ENCODE measurements around the genes CCT2, LRRC10 and BEST3.

DNA sequence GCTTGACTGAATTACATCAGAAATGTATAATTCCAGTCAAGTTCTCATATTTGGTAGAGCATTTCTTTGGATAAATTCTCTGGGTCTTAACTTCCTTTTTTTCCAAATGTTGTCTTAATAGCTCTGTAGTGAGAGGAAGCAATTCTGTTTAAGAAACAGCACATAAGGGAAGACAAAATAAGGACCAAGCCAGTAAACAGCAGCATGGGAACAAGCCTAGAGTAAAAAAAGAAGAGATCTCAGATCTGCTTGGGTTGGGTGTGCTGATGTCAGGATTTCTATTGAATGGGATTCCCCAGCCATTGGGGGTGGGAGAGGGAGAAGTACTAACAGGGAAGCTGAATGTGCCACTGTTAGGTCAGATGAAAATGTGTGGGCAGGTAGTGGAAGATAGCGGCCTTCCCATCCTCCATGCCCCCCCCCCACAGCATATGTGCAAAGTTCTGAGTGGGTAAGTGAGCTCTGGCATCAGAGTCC, 14.1 kb upstream of the DYRK2 start:
- RRBS, result no CpG with 5 or more reads among the region's 1 CpG

GRCh38 chr12:67659114-67659313, 10.5 kb downstream of the DYRK2 start:
- RRBS, result no CpG with 5 or more reads among the region's 2 CpGs

- RRBS, result no CpG with 5 or more reads among the region's 1 CpG
Measured at GRCh38 chr12:68234260-68234521, 8.6 kb upstream of the IL26 start.

- RRBS, result 3% methylated on average over 26 of the region's 65 CpGs
Measured at GRCh38 chr12:68611078-68611519, 400 bp downstream of the RAP1B start.

- RRBS, result no CpG with 5 or more reads among the region's 7 CpGs
Measured at GRCh38 chr12:68648533-68649093, 37.9 kb downstream of the RAP1B start.

DNA sequence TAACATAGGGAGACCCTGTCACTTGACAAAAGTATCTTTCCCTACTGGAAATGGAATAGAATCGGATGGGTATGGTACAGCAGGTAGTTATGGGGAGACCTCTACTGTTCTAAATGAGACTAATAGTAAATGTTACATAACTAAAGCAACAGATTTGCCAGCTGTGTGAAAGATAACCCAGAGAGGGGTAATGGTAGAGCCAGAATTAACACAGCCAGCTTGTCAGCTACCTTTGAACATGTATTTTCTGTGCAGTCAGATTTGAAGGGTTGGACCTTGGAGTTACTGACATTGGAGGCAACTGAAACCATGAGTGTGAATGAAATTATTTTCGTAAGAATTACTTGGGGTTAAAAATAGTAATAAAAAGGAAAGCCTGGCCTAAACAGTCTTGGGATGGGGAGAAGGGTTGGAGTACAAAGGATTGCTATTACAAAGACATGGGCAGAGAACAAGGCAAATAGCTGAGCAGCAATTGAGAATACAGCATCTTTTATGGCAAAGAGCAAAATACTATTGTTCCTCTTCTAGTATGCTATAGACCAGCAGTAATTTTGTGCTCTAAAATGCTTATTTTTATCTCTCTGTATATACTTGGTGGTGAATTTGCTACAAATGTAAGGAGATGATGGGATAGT, 21.6 kb upstream of the NUP107 start:
- RRBS, result no CpG with 5 or more reads among the region's 2 CpGs

DNA sequence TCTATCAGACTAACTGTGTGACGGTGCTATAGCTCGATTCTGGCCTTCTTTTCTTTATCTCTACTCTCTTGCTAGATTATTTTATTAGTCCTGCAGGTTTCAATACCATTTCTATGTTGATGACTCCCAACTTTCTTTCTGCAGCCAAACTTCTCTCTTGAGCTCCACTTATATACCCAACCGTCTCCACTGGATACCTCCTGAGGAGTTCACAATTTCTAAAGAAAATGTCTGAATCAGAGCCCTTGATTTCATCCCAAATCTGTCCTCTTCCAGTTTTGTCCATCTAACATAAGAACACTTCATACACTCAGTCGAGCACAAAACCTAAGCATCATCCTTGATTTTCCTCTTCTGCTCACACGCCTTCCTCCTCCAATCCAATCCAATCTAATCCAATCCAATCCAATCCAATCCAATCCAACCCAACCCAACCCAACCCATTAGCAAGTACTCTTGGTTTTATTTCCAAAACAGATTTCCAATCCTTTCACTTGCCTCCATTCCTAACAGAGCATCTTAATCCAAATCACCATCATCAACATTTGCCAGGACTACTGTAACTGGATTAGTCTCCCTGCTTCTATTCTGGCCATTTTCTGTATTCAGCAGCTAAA, 14.6 kb downstream of the CPM start:
- RRBS, result no CpG with 5 or more reads among the region's 5 CpGs

- RRBS, result no CpG with 5 or more reads among the region's 13 CpGs
Measured at GRCh38 chr12:69006948-69008310, 74.5 kb upstream of the CPM start.

GRCh38 chr12:69068372-69068999, 135.5 kb upstream of the CPM start:
- RRBS, result no CpG with 5 or more reads among the region's 3 CpGs

GRCh38 chr12:69159847-69160137, 79.6 kb upstream of the CPSF6 start:
- RRBS, result no CpG with 5 or more reads among the region's 4 CpGs

DNA sequence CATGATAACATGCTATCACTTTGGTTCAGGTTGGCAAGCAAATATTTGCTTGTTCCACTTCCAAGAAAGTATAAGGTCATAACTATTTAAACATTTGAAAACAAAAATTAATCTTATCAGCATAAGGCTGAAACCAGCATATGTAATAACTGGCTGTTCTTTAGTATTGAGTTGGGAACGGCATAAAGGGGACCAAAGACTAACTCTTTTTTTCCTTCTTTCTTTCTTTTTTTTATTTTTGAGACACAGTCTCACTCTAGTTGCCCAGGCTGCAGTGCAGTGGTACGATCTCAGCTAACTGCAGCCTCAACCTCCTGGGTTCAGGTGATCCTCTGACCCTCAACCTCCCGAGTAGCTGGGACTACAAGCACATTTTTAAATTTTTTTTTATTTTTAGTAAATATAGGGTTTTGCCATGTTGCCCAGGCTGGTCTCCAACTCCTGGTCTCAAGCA, 2.3 kb upstream of the LYZ start:
- RRBS, result no CpG with 5 or more reads among the region's 3 CpGs

DNA sequence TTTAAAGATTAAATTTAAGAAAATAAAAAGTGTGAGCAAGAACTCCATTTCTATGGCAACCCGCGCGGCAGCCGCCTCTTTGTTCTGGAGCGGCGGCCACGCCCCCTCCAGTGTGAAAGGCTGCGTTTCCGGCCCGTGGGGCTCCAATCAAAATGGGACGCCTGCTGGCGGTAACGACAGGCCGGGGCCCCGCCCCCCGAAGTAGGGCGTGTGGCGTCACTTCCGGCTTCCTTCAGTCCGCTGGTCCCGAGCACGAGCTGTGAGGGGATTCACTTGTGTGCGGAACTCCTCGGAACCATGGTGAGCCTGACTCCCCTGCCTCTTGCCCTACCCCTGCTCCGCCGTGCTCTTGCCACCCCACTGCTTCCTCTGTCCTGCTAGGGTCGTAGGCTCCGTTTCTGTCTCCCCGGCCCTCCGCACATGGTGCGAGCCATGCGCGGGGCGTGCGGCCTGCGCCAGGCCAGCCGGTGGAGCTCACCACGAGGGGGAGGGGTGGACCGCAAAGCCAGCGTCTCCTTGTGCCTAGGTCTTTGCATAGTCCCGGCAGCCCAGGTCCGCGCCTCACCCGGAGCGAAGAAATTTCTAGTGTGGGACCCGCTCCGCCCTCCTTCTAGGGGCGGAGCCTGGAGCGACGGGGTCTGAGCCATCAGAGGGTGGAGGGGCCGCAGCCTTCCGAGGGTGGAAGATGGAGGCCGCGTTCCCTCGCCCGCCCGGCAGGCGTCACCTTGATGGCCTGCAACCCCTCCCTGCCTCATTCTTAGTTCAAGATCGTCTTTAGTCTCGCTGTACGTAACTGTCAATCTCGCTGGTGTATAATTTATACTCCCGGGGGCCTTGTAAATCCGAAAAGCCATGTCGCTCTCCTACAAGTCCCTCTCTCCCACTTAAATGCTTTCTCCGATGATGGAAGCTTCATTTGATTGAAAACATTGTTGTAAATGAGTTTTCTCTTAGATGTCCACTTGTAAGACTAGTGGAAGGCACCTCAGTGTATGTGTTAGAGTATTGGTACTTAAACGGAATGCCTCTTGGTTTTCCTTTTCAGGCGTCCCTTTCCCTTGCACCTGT, at the start of gene CCT2:
TSS of gene CCT2 (plus strand) at position 235 of the 1,068 bp plus-strand sequence.
- RRBS, result 4% methylated on average over 24 of the region's 68 CpGs

- RRBS, result no CpG with 5 or more reads among the region's 16 CpGs
Measured at GRCh38 chr12:69610561-69611198, at the start of gene LRRC10. Gene LRRC10 (minus strand): TSS chr12:69610907.

DNA sequence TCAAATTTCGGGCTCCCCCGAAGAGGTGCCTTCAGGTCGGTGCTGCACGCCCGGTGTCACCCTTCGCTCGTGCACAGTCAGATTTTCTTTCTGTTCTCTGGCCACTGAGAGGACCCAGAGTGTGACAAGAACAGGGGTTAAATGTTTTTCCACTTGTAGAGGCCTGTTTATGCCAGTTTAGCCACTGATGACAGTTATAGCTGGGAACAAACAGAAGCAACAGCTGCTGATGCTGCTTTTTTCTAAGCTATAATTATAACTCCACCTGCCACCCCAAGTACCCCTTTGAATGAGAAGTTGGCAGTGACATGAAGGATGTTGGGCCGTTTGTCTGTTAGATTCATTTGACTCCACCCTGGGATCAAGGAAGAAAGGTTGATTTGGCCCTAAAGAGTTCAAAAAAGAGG, at the start of gene BEST3:
TSS of gene BEST3 (minus strand) at position 58 of the 407 bp plus-strand sequence.
- RRBS, result no CpG with 5 or more reads among the region's 8 CpGs

GRCh38 chr12:70255272-70255931, 12.2 kb downstream of the CNOT2 start:
- RRBS, result no CpG with 5 or more reads among the region's 4 CpGs

DNA sequence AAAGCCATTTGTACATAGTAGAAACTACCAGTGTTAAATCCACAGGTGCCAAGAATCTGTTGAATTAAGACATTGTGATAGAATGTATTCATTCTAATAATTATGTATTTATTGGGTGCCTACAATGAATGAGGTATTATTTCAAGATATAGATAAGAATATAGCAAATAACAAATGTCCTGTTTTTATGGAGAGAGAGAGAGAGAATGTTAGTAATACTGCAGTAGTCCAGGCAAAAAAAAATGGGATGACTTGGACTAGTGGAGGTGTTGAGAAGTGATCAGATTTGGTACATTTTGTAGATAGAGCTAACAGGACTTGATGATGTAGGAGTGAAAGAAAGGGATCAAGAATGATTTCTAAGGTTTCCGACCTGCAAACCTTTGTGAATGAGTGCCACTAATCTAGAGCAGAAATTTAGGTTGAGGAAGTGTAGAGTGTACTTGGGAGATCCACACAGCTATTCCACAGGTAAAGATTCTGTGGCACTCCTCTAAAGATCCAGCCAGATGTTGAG, 41.9 kb upstream of the KCNMB4 start:
- RRBS, result no CpG with 5 or more reads among the region's 1 CpG

DNA sequence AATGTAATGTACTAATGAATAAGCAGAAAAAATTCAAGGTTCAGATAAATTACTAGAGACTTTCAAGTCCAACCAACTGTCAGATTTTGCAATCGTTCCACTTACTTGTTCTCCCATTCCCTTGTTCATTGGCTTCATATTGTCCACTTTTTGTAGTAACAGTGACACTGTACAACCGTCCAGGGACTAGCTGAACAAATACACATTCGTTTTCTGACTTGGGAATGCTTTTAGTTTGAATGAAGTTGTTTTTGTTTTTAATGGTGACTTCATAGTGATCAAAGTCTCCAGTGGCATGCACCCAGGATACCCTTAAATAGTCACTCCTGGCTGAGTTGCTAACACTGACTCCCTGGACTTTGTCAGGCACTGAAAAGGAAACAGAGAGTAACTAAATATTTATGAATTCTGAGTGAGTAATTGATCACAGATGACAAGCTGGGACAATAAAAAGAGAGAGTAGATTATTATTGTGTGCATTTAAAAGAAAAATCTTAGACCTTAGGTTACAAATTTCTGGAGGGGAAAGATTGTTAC, 65.4 kb downstream of the PTPRB start:
- RRBS, result no CpG with 5 or more reads among the region's 3 CpGs

GRCh38 chr12:70645585-70646428, 8.6 kb upstream of the PTPRB start:
- RRBS, result no CpG with 5 or more reads among the region's 10 CpGs

GRCh38 chr12:71161474-71161887, 3.7 kb upstream of the TSPAN8 start:
- RRBS, result no CpG with 5 or more reads among the region's 3 CpGs

- RRBS, result no CpG with 5 or more reads among the region's 10 CpGs
Measured at GRCh38 chr12:71602800-71603565, 60.7 kb downstream of the ZFC3H1 start.